Metastatic Breast Carcinoma in the Brain (tissue), 10 donors: ENCODE data around the genes P2RY8, GYG2, ARSL and MXRA5.

DNA sequence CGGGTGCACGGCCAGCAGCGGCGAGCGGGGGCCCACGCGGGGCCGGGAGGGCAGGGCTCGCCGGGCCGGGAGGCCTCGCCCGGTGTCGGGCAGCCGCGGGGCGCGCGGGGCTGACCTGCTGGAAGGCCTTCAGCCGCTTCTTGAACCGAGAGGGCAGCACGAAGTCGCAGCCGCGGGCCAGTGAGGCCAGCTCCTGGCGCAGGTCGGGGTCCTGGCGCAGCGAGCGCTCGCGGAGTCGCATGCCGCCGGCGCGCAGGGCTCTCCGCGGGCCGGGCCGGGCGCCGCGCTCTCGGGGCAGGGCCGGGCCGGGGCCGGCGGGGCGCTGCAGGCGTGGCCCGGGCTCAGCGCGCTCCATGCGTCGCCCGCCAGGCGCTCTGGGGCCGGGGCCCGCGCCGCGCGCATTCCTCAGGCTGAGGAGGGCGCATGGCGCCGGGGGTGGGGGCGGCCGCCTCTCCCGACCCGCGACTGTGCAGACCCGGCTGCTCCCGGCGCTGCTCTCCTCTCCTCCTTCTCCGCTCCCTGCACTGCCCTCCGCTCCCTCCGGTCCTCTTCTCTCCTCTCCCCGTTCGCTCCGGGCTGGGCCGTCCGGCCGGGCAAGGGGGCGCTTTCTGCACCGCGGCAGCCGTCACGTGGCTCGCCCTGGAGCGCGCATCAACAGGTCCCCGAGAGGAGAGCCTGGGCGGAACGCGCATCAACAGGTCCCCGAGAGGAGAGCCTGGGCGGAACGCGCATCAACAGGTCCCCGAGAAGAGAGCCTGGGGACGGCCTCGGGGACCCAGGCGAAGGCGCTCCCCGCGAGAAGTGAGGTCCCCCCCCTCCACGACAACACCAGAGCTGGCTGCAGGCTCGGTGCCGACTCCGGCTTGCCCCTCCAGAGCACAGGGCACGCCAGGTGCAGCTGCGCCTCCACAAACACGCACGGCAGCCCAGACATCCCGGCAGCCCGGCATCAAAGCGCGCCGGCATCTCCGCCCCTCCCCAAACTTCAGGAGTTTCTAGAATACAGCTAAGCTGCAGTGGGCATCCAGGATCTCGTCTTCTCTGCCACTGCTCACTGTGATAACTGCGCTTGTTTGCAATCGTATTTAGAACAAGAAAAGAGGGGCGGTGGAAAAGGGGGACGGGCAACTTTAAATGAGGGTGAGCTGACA is 12.9 kb downstream of the PPP2R3B start:
- PRO-cap, 10 experiments, result no peak in any of the 10 experiments

DNA sequence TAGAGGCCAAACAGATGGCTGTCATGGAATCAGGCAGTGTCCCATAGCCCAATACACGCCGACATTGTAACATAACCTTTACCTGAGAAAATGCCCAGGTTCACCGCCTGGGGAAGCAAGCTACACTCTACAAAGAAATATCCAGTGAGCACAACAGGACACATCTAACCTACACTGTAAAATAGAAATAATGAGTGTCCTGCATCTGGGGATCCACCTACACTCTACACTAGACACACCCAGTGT is 242.2 kb downstream of the CRLF2 start:
- PRO-cap, 10 experiments, result no peak in any of the 10 experiments

GRCh38 chrX:980853-981132 is 231.7 kb downstream of the CRLF2 start:
- PRO-cap, 10 experiments, result peak in 1 of 10 experiments; most common plus-strand start chrX:980912 (in 1)

DNA sequence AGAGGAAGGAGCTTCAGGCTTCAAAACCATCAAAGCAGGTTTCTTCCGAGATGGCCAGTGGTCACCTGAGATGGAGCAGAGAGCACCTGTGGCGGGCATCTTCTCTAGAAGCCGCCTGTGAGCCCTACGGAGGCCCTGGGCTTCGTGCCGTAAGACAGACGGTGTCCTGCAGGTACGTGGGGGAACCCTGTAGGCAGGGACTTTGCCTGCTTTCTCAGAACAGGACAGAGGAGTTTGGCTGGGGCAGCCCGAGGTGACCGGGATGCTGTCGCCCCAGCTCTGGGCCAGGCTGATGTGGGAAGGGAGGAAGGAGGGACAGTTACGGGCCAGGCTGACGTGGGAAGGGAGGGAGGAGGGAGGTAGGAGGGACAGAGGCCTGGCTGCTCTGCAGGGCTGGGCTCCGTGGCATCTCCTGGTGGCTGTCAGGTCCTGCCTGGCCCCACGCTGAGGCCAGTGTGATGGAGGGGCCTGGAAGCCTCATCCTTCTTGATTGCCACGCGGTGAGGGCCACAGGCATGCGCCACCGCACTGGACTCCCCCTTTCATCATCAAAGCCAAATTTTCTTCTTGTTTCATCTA is 7.0 kb upstream of the SLC25A6 start:
- PRO-cap, 10 experiments, result peak in 1 of 10 experiments; most common minus-strand start position 294 of the sequence (in 1)

- PRO-cap, 10 experiments, result no peak in any of the 10 experiments
Observed at GRCh38 chrX:1468272-1468900, 15.7 kb upstream of the ASMTL start.

GRCh38 chrX:1523977-1525284 is 12.6 kb downstream of the P2RY8 start:
- PRO-cap, 10 experiments, result no peak in any of the 10 experiments

DNA sequence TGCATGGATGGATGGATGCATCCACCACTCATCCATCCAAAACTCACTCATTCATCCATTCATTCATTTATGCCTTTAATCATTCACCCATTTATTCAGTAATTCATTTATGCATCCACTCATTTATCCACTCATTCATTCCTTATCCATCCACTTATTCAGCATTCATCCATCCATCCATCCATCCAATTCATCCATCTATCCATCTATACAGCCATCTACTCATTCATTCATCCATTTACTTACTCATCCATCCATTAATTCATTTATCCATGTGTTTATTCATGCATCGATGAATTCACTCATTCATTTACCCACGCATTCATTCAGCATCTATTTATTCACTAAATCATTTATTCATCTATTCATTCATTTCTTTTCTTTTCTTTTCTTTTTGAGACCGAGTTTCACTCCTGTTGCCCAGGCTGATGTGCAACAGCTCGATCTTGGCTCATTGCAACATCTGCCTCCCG is 10.4 kb downstream of the P2RY8 start:
- PRO-cap, 10 experiments, result no peak in any of the 10 experiments

- PRO-cap, 10 experiments, result peak in 10 of 10 experiments; most common plus-strand start chrX:1537267 (in 3); most common minus-strand start chrX:1537185 (in 10)
Observed at GRCh38 chrX:1536596-1537421, at the start of gene P2RY8. Gene P2RY8, minus strand, starts transcription at chrX:1537185.

GRCh38 chrX:1546521-1547516 is 9.8 kb upstream of the P2RY8 start:
- PRO-cap, 10 experiments, result no peak in any of the 10 experiments

- PRO-cap, 10 experiments, result no peak in any of the 10 experiments
Observed at GRCh38 chrX:1925009-1925464, 310.2 kb downstream of the ASMT start.

- PRO-cap, 10 experiments, result no peak in any of the 10 experiments
Observed at GRCh38 chrX:2356621-2357189, 144.1 kb downstream of the DHRSX start.

- PRO-cap, 10 experiments, result no peak in any of the 10 experiments
Observed at GRCh38 chrX:2445457-2445822, 55.3 kb downstream of the DHRSX start.

GRCh38 chrX:2521350-2521820 is 20.6 kb upstream of the DHRSX start:
- PRO-cap, 10 experiments, result no peak in any of the 10 experiments

- PRO-cap, 10 experiments, result no peak in any of the 10 experiments
Observed at GRCh38 chrX:2606865-2607174, 84.3 kb upstream of the CD99 start.

GRCh38 chrX:2692812-2693563 is 1.9 kb downstream of the CD99 start:
- PRO-cap, 10 experiments, result no peak in any of the 10 experiments

DNA sequence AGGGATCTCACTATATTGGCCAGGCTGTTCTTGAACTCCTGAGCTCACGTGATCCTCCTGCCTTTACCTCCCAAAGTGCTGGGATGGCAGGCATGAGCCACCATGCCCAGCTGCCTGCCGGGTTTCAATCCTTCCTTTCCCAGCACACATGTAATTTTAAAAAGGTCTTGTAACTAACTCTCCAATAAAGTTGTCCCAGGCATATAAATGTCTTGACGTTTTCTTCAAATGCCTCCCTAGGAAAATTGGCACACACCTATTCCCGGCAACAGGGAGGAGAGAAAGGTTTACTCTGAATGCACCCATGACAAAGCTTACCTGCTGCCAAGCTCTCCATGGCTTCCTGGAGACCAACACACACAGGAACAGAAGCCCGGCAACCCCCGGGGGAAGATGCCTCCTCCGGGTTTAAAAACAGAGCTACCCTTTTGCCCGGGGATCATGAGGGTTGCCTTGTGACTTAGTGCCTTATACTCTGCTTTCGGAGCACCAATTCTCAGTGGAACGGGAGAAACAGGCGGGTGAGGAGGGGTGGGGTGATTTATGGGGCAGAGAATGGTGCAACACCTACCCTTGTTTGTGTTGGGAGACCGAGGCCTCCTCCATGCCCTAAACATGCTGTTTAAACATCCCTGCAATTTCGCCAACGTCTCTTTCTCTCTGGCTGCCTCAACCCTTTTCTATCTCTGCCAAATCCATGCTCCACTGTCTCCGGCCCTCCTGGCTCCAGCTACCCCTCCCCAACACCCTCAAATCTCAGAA is 4.9 kb upstream of the GYG2 start:
- PRO-cap, 10 experiments, result peak in 1 of 10 experiments; most common plus-strand start position 499 of the sequence (in 1); most common minus-strand start position 498 of the sequence (in 1)

- PRO-cap, 10 experiments, result peak in 5 of 10 experiments; most common plus-strand start chrX:2828936 (in 4); most common minus-strand start chrX:2828793 (in 1)
Observed at GRCh38 chrX:2828548-2829462, at the start of gene GYG2. Gene GYG2, plus strand, starts transcription at chrX:2828930.

DNA sequence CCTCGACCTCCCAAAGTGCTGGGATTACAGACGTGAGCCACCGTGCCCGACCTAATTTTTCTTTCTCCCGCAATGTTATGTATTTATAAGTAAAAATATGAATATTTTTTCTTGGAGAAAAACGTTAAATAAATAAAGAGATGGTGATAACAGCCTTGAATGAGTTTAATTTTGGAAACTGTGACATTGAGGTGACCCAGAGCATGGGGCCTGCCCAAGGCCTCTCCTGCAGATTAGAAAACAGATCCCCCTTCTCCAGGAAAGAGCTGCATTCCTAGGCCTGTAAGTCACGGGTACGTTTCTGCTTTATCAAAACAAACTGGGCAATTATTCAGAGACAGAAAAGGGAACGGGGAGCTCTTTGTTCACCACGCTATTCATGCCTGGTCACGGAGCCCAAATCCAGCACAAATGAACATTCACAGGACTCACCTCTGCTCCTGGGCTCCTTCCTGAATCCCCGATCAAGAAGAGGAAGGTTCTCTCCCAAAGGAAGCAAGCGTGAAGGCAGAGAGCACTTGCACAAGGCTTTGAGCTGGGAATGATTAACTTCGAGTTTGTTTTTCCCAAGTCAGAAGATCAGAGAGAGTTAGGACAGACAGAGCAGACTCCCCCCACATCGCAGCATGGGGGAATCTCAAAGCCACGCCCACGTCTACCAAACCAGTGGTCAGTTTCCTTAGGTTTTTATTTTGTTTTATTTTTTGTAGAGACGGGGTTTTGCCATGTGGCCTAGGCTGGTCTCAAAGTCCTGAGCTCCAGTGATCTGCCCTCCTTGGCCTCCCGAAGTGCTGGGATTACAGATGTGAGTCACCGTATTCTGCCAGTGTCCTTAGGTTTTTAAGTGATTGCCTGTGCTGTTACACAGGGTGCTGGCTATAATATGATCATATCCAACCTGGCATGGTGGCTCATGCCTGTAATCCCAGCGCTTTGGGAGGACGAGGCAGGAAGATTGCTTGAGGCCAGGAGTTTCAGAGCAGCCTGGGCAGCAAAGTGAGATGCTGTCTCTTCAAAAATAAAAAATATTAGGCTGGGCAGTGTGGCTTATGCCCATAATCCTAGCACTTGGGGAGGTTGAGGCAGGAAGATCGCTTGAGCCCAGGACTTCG is at the start of gene ARSL:
Gene ARSL, minus strand, starts transcription at position 550 of the 1,112 bp plus-strand sequence.
- PRO-cap, 10 experiments, result peak in 1 of 10 experiments; most common plus-strand start position 334 of the sequence (in 1); most common minus-strand start position 465 of the sequence (in 1)

GRCh38 chrX:3346331-3347366 is at the start of gene MXRA5:
Gene MXRA5, minus strand, starts transcription at chrX:3346652.
- PRO-cap, 10 experiments, result peak in 9 of 10 experiments; most common plus-strand start chrX:3347224 (in 3); most common minus-strand start chrX:3347100 (in 9)

DNA sequence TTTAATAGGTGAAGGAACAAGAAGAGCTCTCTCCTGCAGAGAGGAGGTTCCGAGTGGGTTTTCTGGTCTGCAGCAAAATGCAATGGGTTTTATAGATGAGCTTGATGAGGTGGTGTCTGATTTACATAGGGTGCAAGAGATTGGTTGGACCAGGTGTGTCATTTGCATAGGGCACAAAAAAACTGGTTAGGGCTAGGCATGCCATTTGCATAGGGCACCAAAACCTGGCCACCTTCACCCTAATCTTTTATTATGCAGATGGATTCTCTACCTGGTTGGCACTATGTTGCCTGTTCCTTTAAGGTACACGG is 94.4 kb upstream of the PRKX start:
- PRO-cap, 10 experiments, result peak in 2 of 10 experiments; most common minus-strand start position 64 of the sequence (in 2)